HT-29 (cell line): ENCODE data around the gene FECH.

GRCh38 chr18:55588399-55589150 lies 583 bp upstream of the TCF4 start:
- RAMPAGE, long total RNA, result no peak

- RAMPAGE, long total RNA, result no peak
Measured at GRCh38 chr18:55780064-55781274, 192.5 kb upstream of the TCF4 start.

GRCh38 chr18:55795039-55795469 lies 207.1 kb upstream of the TCF4 start:
- RAMPAGE, long total RNA, result no peak

- RAMPAGE, long total RNA, result no peak
Measured at GRCh38 chr18:55869943-55870253, 281.9 kb upstream of the TCF4 start.

DNA sequence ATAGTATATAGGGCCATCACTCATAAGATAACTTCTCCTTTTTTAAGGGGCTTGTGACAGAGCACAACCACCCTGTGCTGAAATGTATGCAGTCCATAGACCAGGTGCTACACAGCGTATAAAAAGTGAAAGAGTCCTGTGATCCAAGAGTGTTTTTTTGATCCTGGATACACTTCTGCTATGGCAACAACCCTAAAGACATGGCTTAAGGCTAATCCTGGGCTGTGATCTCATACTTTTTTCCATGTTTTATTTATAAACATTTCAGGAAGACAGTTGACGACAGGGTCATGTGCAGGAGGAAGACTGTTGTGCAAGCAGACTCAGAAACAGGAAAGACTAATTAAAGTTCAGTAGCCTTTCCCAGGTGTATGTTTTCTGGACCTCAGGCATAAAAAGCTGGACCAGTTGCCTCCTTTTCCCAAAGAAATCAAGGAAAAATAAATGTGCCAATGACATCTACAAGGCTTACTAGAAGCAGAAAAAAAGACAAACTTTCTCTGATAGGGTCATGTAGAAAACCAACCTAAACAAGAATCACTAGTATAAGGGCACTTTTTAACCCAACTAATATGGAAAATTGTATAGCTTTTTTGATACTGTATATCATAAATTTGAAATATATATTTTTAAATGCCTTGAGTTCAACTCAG lies 400.7 kb upstream of the TCF4 start:
- RAMPAGE, long total RNA, result no peak

DNA sequence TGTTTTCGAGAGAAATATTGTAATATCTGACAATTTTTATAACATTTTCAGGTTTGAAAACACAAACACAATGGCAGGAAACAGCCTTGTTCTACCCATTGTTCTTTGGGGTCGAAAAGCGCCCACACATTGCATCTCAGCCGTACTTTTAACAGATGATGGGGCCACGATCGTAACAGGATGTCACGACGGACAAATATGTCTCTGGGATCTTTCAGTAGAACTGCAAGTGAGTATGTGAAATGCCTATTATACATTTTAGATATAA lies 21.2 kb downstream of the WDR7 start:
- RAMPAGE, long total RNA, result no peak

DNA sequence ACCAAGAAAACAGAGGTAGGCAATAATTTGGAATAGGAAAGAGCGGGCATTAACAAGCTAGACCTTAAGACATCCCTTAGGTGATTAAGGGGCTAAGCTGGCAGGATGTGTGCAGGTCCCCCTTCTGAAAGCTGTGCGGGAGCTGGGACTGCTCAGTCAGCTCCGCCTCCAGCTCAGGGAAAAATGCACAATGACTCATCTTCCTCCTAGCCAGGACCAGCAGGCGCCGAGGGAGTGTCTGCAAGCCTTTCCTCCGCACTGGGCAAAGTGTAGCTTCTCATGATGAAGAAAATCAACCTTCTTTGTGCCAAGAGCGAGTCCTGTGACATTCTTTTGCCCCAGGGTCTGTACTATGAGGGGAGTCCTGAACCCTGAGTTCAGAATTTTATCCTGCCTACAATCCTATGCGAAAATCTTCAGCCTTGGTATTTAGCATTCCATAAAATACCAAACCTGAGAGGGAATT lies 63.4 kb downstream of the BOD1L2 start:
- RAMPAGE, long total RNA, result no peak

- RAMPAGE, long total RNA, result no peak
Measured at GRCh38 chr18:57434245-57434580, 961 bp upstream of the ONECUT2 start.

GRCh38 chr18:57436423-57436960 lies 1.3 kb downstream of the ONECUT2 start:
- RAMPAGE, long total RNA, result no peak

GRCh38 chr18:57586239-57587371 lies at the start of gene FECH:
FECH (minus strand) TSS chr18:57586702.
- RAMPAGE, long total RNA, result no peak

DNA sequence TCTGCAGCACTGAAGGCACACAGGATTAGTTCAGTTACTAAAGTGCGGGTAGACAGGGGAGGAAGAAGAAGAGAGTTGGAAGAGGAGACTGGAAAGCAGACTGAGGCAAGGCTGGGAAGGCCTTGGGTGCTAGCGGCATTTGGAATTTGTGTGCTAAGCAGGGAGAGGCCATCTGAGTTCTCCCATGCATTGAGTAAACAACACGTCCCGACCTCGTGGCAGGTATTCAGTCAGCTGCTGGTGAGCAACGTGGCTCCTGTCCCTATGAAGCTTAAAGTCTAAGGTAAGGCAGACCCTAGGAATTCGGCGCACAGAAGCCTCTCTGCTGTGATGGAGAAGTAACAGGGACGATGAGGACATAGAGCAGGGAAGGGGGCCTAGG lies 30.7 kb downstream of the ATP8B1 start:
- RAMPAGE, long total RNA, result no peak

GRCh38 chr18:57793397-57794275 lies 9.5 kb downstream of the ATP8B1 start:
- RAMPAGE, long total RNA, result no peak

DNA sequence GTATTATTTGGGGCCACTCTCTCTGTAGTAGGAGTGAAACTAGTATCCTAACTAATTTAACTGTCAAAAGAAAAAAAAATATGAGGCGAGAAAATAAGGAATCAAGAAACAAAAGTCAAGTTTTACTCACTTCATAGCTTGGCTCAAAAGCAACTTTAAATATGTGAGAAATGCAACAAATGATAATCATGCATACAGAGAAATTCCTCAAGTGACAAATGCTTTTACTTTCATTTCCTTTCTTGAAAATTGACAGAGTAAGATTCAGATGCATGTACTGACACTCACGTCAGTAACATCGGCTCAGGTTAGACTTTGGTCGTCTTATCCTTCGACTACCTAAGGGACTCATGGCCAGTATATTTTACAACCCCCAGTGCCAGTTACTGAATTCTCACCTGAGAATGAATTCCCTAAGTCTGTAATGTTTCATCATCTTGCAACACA lies 30.2 kb upstream of the ATP8B1 start:
- RAMPAGE, long total RNA, result no peak

- RAMPAGE, long total RNA, result no peak
Measured at GRCh38 chr18:57902264-57902695, 99.2 kb upstream of the ATP8B1 start.

GRCh38 chr18:58047122-58048022 lies 3.3 kb downstream of the NEDD4L start:
- RAMPAGE, long total RNA, result no peak

GRCh38 chr18:58196748-58198019 lies 153.2 kb downstream of the NEDD4L start:
- RAMPAGE, long total RNA, result no peak

GRCh38 chr18:58202178-58202780 lies 158.3 kb downstream of the NEDD4L start:
- RAMPAGE, long total RNA, result no peak

DNA sequence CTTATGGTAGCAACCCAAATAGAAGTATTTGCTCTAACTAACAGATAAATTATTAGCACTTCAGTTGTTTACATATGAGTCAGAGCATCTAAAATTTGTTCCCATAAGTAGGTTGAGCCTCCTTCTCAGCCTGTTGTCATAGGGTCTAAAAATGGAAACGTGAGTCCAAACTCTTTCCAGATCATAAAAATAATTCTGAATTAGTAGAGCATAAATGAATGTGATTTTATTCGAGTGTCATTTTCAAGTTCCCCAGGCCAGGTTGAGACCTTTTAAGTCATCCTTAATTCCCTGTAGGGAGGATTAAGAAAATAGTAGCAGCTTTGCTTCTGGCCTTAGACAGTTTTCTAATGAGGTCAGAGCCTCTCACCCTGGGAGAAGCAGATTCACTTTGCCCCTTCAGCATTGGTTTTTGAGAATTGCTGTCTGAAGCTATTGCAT lies 164.3 kb downstream of the NEDD4L start:
- RAMPAGE, long total RNA, result no peak

DNA sequence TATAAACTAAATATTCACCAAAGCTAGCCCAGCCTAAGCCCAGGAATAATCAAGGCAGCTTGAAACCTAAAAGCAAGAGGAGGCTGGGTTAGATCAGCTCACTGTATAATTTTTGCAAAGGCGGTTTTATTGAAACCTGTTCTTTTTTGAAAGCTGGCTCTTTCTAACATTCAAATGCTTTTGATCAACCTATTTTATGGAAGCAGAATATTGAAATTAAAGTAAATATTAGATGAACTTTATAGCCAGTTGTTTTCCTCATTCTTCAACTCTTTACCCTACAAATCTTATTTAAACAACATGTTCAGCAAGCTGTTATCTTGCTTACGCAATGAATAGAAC lies 241.5 kb downstream of the NEDD4L start:
- RAMPAGE, long total RNA, result no peak

DNA sequence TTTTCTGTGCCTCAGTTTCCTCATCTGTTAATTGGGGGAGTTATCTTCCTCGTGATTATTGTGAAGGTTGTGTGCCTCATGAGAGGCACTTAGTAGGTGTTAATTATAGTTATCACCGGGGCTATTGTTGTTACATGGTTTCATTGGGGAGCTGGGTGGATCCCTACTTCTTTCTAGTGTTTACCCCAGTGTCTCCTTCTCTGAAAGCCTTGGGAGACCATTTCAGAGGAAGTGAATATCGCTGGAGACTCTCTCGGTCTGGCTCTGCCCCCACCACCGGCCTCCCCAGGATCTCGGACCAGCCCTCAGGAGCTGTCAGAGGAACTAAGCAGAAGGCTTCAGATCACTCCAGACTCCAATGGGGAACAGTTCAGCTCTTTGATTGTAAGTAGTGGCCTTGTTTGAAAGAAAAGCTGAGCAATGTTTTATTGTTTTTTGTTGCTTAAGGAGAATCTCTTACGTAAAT lies 286.5 kb downstream of the NEDD4L start:
- RAMPAGE, long total RNA, result no peak